Vein endothelial cell (primary cell): ENCODE data around the gene NBPF3.

DNA sequence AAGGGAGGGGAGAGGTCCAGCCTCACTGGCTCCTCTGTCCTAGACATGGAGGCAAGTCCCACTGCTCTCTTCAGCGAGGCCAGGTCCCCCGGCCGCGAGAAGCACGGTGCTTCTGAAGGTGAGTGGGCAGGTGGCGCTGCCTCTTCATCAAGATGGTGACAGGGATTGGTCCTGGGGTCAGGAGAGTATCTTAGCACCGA is 59.3 kb downstream of the VWA5B1 start:
- CAGE, long polyA plus RNA = no peak

DNA sequence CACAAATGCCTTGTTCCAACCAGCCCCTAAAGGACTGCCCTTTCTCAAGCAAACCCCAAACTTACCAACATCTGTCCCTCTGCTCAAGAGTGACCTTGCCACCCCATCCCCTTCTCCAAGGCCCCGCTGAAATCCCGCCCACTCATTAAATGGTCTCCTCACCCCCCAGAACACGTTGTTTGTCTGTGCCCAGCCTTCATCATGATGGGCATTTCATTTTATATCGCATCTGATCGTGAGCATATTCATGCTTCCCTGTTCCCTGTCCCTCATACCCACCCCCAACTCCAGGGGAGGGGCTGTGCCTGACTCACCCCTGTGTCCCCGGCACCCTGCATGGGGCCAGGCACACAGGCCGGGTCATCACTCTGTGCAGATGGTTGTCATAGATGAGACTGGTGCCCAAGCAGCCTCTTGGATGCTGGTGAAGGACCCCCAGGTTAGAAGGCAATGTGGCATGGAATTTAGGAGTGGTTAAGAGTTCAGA is 11.1 kb downstream of the CAMK2N1 start:
- CAGE, long polyA plus RNA = no peak

DNA sequence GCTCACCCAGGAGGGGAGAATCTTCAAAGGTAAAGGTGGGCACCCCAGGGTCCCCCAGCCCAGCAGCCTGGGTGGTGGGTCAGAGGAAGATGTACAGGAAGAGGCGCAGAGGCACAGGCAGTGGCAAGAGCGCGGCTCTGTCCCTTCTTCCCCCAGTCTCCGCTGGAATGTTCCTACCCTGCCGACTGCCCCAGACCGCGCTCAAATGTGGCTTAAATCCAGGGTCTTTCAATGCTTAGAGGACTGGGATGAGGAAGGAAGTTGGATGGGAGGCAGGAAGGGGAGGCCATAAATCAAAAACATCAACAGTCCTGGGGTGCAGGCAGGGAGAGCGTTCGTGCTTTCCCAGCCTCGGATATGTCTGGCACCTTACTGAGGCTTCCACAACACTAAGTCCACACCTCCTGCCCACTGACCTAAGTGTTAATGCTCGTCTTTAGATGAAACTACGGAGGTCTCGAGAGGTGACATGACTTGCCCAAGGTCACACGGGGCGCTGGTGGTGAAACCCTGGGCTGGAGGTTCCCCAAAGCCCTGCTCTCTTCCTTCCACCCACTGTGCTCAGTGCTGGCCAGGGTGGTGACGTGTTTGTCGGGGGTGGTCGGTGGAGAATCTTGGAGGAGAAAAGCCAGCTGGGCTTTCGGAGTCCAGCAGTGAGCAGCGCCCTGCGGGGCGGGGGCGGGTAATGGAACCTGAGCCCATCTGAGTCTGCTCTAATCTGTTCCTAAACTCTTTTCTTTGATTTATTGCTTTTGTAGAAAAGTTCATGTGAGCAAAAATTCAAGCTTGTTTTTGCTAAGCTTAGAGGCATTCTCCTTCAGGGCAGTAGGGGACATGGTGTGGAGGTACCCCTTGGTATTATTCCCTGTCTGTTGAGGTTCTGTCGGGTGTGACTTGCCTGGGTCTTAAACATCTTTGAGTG is 619 bp downstream of the CDA start:
- CAGE, long polyA plus RNA = no peak

GRCh38 chr1:20597513-20598258 is 8.8 kb downstream of the CDA start:
- CAGE, long polyA plus RNA = no peak

DNA sequence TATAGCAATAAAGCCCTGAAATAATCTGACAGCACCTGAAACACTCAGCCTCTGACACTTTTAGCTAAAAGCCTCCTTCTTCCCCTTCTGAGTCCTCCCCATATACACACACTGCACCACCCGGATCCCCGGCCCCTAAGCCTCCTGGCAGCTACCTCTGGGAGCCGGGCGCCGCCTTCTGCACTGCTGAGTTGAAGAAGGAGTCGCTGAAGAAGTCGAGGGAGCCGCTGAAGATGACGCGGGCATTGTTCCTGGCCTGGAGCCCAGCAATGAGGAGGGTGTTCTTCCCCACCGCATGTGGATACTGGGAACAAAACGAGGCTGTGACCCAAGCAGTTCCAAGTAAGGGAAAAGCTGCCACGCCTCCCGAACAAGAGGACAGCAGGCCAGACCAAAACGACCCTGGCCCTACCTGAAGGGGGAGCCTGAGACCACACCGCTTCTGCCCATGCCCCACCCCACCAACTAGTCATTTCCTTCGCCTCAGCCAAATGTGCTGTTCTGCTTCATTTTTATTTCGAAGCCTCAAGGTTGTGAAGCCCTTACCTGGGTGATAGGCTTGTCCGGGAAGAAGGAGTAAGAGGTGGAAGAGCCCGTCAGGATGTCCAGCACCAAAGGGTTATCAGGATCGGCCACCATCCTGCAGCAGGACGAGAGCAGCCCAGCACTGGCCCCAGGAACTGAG is 7.0 kb downstream of the DDOST start:
- CAGE, long polyA plus RNA = no peak

DNA sequence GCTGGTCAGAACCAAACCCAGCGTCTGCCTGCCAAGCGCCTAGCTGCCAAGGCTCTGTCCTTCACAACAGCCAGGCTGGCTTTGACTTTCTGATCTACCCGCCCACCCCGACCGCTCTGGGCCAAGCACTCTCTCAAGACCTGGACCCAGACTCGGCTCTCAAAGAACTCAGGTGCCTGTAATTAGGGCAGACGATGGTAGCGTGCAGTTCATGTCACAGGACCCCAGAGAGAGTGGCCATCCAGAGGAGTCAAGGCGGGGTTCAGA is 7.3 kb downstream of the SH2D5 start:
- CAGE, long polyA plus RNA = no peak

- CAGE, long polyA plus RNA = no peak
These were observed 19.6 kb upstream of the HP1BP3 start for GRCh38 chr1:20806763-20806981.

- CAGE, long polyA plus RNA = no peak
These were observed 23.5 kb upstream of the HP1BP3 start for GRCh38 chr1:20810432-20811169.

DNA sequence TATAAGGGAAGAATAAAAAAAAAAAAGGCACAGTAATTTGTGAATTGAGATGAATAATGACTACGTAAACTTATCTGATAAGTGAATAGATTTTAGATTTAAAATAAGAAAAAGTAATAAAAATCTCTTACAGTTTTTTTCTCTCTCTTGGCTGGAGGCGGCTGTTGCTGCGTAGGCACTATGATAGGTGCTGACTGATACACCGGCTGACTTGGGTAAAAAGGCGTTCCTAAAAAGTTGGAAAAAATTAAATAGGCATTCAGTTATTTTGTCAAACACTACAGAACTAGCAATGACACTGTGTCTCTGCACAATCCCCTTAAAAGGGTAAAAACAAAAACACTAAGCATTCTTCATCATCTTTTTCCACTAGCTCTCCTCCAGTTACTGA is 185.8 kb upstream of the HP1BP3 start:
- CAGE, long polyA plus RNA = no peak

- CAGE, long polyA plus RNA = no peak
These were observed 92.1 kb downstream of the EIF4G3 start for GRCh38 chr1:21084451-21085076.

GRCh38 chr1:21177287-21177605 is 549 bp upstream of the EIF4G3 start:
- CAGE, long polyA plus RNA = no peak

GRCh38 chr1:21251614-21252716 is 38.3 kb downstream of the ECE1 start:
- CAGE, long polyA plus RNA = no peak

DNA sequence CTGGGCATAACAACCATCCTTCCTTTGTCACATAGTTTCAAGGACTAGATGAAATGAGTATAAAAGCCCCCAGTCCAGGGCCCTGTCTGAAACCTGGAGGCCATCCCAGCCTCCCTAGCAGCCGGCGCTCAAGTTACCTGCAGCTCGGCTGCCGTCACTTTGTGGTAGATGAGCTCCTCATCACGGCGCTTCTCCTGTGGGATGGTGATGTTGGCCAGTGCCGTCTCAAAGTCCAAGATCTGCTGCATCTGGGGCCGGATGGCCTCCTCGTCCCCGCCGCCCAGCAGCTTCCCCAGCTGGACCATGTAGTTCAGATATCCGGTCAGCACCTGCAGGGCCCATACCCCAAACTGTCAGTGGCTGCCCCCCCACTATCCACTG is 34.5 kb downstream of the ECE1 start:
- CAGE, long polyA plus RNA = no peak

- CAGE, long polyA plus RNA = no peak
These were observed 44.9 kb upstream of the ECE1 start for GRCh38 chr1:21335068-21335636.

DNA sequence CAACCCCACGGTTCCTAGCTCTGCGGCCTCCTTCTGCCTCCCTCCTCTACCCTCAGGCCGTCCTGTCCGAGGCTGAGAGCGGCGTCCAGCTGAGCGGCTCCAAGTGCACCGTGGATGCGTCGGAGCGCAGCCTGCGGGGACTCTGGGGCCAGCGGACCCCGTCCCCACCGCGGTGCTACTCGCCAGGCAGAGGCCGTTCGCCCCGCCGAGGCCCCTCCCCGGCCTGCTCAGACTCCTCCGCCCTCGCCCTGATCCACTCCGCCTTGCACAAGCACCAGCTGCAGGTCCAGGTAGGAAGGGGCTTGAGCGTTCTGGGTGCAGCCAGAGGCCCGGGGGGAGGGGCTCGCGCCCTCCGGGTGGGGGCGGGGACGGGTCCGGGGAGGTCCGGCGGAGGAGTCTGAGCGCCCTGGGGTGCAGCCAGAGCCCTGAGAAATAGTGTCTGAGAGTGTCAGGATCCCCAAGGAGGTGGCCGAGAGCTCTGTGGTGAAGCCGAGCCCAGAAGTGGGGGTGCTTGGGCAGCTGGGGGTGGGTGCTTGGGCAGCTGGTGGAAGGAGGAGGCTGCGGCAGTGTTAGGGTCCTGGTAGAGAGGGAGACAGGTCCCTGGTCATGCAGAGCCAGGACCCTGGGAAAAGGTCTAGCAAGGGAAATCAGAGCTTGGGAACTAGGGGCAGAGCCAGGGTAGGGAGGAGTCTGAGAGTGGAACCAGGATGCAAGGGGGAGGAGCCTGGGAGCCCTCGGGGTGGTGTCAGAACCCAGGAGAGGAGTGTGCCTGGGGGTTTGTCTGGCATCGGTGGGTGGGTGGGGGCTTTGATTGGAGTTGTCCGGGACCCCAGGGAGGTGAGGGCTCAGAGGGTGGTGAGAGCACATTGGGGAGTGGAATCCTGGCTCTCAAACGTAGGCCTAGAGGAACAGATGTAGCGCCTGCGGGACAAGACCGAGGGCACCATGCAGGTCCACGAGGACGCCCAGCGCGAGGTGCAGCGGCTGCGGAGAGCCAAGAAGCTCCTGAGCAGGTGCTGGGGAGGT is 3.1 kb upstream of the NBPF3 start:
- CAGE, long polyA plus RNA = no peak

DNA sequence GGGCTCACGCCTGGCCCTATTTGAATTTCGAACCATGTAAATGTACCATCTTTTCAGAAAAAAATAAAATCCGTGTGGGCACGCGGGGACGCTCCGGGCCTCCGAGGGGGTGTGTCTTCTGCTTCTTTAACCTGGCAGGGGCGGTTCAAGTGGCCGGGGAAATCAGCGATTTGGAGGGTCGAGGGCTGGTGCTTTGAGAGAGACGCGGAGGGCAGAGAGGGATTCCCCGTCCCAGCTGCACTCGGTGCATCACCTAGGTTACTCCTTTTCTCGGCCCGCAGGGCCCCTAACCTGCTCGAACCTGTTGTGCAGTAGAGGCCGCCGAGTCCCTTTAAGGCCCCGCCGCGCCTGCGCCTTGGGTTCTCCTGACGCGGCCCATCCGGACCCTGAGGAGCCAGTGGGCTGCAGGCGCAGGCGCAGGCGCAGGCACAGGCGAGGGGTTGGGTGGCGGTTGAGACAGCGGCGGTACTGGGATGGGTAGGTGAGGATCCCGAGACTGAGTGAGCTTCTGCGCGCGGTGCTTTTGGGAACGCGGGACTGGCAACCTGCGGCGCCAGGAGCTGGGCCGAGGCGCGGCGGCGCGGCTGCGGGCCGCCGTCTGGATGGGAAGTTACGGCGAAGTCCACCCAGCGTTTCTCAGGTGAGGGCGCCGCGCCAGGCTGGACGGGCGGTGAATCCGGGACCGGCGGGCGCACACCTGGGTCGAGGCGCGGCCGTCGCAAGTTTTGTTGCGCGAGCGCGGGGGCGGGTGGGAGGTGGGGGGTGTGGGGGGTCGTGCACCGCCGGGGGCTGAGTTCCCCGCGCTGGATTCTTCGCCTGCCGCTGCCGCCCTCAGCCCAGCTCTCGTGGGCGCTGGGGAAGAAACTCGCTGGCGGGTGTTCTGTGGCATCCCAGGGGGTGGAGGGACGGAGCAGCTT is at the start of gene NBPF3:
Gene NBPF3 (plus strand): TSS at position 429 of the 917 bp plus-strand sequence.
- CAGE, long polyA plus RNA = no peak

DNA sequence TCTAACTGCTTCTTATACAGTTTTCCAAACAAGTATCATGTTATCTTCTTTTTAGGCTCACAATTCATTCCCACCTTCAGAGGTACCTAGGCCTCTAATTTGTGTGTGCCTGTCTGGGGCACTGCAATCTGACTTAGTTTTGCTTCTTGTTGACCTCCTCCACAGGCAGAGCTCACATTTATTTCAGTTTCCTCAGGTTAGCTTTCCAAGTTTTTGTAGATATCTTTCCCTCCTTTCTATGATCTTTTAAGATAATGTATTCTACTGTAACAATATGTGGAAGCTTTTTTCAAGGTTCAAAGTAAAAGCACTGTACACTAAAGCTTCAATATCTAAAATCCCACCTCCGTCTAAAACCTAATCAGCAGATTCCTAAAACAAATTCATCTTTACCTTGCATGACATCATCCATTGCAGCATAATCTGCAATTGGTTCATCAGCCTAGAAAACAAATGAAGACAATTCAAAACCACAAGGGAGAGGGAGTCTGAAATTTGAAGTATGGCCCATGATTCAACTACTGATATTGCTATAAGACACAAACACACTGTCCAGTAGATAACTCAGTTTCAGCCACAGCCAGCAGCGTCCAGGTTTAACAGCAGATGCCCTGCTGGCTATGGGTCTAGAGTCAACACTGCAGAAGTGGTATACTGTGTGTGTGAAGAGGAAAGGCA is 17.8 kb upstream of the RAP1GAP start:
- CAGE, long polyA plus RNA = no peak

DNA sequence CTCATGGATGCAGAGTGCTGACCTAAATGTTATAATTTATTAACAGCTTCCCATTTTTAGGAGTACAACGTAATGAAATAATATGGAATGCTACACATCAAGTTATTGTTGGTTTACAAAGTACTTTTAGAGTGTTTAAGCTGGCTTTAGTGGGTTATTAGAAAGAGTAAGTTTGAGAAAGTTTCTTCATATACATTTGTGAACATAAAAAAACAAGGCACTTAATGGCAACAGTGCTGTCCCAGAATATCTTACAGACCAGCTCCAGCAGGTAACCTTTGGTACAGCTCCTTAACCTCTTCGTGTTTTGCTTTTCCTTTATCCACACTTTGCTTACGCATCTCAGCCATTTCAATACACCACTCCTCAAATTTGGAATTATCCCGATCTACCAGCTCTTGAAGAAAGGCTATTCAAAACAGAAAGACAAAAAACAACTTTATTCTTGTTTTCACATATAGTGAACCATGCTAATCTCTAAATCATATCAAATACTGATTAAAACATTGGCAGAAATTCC is 54.6 kb downstream of the USP48 start:
- CAGE, long polyA plus RNA = no peak

DNA sequence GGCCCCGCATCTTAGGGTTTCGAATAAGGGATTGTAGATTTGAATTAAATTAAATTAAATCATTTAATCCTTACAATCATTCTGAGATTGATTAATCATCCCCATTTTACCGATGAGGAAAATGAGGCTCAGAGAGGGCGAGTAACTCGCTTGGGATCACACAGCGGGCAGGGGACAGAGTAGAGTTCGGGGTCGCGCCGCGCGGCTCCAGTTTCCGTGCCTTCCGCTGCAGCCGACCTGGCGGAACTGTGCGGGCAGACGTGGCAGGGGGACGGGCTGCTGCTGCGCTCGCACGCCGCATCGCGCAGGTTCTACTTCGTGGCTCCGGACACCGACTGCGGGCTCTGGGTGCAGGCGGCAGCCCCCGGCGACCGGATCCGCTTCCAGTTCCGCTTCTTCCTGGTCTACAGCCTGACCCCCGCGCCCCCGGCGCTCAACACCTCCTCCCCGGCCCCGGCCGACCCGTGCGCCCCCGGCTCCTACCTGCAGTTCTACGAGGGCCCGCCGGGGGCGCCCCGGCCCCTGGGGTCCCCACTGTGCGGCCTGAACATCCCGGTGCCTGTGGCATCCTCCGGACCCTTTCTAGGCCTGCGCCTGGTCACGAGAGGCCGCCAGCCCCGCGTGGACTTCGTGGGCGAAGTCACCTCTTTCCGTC is 2.2 kb downstream of the LDLRAD2 start:
- CAGE, long polyA plus RNA = no peak

DNA sequence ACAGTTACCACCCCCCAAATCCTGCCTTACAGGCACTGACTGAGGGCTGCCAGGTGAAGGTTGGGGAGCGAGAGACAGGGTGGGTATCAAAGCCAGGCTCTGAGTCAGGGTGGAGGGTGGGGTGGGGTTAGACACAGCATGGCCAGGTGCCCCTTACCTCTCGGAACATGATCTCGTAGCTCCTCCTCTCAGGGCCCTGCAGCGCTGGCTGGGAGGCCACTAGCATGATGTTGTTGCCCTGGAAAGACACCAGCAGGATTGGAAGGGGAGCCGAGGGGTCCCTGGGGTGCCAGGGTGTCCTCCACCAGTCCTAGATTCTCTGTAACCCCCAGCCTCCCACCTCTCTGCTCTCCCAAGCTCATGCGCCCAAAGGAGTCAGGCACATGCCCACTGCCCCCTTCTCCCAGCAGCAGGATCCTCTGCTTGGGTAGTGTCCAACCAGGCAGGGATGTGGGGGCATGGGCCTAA is 53.1 kb downstream of the LDLRAD2 start:
- CAGE, long polyA plus RNA = no peak